Skin of body (tissue), 2 donors: Measurements from ENCODE around the genes HSDL2, SLC31A2 and RGS3.

DNA sequence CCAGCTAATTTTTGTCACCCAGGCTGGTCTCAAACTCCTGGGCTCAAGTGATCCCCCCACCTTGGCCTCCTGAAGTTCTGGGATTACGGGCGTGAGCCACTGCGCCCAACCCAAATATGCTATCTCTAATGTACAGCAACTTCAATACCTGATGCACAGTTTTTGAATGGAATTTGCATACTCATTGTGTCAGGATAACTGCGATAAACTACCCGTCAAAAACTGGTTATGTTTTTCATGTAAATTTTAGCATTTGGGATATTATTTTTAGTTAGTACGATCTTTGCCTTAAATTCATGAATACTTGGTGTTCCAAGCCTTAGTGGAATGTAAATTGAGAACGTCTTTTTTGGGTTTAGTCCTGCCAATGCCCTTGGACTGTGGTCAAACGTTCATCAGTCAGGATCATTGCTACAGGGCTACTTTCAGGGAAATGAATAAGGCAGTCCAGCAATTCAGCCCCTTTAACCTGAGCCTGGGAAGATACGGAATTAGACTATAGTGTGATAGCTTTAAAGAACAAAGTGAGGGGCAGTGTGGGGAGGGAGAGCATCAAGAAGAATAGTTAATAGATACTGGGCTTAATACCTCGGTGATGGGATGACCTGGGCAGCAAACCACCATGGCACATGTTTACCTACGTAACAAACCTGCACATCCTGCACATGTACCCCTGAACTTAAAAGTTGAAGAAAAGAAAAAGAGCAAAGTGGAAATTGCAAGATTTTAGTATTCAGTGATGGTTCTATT, 4.6 kb downstream of the UGCG start:
- RAMPAGE, long total RNA, result no peak

GRCh38 chr9:112041579-112042386, 133.3 kb downstream of the SUSD1 start:
- RAMPAGE, long total RNA, result no peak

- RAMPAGE, long total RNA, result no peak
These were observed 116.8 kb downstream of the SUSD1 start for GRCh38 chr9:112058315-112058680.

GRCh38 chr9:112378580-112379263, 1.2 kb upstream of the HSDL2 start:
- RAMPAGE, long total RNA, result no peak

GRCh38 chr9:112379697-112380424, at the start of gene HSDL2:
Gene HSDL2 (plus strand): TSS chr9:112380108.
- RAMPAGE, long total RNA, result start-site peak on the plus strand at chr9:112380061-112380135, 513 and 84 reads in 2 replicates

GRCh38 chr9:112429978-112430444, 50.1 kb downstream of the HSDL2 start:
- RAMPAGE, long total RNA, result no peak

- RAMPAGE, long total RNA, result no peak
These were observed 69.5 kb downstream of the KIAA1958 start for GRCh38 chr9:112556144-112556424.

- RAMPAGE, long total RNA, result no peak
These were observed 72.2 kb downstream of the INIP start for GRCh38 chr9:112645397-112646364.

- RAMPAGE, long total RNA, result no peak
These were observed 14.0 kb upstream of the INIP start for GRCh38 chr9:112731713-112732428.

DNA sequence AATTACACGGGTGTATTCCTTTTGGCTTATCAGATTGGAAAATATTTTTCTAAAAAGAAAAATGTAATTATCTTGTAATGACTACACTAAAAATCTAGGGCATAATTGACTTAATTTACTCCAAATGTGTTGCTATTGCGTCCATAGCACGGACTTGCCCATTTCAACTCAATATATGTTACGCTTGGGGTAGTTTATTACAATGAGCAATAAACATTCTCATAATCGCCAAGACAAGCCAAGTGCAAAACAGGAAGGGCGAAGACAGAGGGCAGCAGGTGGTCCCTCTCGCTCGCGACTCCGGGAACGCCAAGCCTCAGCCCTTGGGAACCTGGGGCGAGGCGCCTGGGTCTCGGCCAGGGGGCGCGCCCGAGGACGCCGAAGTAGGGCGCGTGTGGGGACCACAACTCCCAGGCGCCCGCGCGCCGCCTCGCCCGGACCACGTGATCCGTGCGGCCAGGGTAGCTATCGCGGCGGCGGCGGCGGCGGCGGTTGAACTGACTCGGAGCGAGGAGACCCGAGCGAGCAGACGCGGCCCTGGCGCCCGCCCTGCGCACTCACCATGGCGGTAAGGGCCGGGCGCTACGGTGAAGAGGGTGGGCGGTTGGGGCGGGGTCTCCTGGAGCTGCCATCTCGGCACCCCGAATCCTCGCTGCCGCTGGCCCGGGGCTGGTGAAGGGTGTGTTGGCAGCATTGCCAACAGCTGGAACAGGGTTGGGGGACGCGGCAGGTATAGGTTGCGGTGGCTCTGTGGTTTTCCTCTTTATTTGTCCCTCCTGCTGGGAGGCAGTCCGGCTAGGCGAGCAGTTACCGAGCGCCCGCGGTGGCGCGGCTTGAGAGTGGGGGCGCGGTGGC, at the start of gene SLC31A2:
Gene SLC31A2 (plus strand): TSS at position 495 of the 855 bp plus-strand sequence.
- RAMPAGE, long total RNA, result start-site peak on the plus strand centred at position 512 of the sequence, 35 bp wide, 162 and 28 reads in 2 replicates

GRCh38 chr9:113152558-113153120, 1.8 kb downstream of the SLC31A2 start:
- RAMPAGE, long total RNA, result no peak

- RAMPAGE, long total RNA, result no peak
These were observed 17.5 kb downstream of the SLC31A1 start for GRCh38 chr9:113238742-113239402.

GRCh38 chr9:113463414-113463850, at the start of gene RGS3:
Gene RGS3 (plus strand): TSS chr9:113463727.
- RAMPAGE, long total RNA, result no peak

GRCh38 chr9:113468986-113469452, 5.5 kb downstream of the RGS3 start:
- RAMPAGE, long total RNA, result no peak

GRCh38 chr9:113481067-113481746, 17.7 kb downstream of the RGS3 start:
- RAMPAGE, long total RNA, result no peak

- RAMPAGE, long total RNA, result no peak
These were observed 46.0 kb downstream of the RGS3 start for GRCh38 chr9:113509536-113510002.

DNA sequence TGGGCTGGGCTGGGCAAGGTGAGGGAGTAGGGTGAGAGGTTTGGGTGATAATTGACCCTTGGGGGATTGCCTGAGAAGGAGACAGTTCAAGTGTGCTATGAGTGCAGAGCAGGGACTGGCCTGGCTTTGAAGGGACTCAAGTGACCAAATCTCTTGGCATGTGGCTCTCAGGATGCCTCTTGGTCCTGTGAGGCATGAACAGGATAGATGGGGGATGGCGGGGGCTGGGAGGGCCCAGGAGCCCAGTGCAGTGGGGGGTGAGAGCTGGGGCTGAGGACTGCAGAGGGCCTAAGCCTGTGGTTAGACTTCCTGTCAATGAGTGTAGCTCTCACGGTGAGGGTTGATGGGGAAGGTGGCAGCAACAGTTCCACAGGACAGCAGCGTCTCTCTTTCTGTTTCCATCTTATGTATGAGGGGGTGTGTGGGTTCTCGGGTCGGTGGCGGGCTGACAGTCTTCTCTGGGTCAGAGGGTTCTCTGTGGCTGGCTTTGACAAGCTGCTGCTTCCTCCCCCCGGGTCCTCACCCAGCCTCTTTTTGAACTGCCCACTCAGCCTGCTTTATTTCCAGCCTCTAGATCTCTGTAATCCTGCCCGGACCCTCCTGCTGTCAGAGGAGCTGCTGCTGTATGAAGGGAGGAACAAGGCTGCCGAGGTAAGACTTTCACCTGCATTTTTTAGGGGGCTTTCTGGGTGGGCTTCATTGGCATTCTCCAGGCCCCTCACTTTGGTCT, 53.6 kb downstream of the RGS3 start:
- RAMPAGE, long total RNA, result no peak

DNA sequence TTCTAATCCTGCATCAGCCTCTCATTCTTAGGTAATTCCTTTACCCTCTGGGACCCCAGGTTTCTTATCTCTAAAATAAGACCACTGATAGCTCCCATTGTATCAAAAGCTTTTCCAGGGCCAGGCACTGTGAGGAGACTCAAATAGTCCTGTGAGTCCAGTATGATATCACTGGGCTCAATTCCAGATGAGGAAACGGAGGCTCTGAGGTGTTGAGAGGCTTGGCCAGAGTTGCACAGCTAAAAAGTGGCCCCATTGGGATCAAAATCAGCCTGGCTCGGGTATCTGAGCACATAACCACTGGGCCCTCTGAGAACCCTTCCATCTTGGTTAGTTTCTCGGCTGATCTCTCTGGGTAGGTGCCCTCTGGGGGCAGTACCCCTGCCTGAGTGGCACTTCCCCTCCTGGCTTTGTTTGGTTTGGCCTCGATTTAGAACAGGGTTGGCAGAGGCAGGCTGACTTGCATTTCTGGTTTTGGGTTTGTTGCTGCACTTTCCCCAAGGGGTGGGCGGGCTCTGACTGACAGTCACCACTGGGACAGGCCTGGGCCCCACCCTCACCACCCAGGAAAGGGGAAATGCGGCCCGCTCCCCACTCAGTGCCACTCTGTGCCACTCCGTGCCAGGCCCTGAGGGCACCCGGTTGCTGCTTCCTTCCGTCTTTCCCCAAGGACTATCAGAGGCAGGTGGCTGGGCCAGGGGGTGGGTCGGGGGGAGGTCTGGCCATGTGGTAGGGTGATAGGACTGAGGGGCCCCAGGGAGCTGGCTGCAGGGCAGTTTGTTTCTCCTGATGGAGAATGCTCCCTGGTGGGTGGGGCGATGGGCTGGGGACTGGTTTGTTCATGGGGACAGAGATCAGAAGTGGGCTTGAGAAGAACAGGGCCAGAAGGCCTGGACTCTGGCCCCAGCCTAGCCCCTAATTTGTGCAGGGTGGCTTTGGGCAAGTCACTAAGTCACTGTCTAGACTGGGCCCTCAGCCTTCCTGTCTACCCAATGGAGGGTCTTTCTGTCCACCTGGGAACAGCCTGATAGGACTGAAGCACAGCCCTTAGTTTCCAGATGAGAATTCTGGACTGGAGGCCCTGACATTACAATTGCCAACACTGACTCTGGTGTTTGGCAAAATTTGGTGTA, 117.2 kb downstream of the RGS3 start:
- RAMPAGE, long total RNA, result no peak

DNA sequence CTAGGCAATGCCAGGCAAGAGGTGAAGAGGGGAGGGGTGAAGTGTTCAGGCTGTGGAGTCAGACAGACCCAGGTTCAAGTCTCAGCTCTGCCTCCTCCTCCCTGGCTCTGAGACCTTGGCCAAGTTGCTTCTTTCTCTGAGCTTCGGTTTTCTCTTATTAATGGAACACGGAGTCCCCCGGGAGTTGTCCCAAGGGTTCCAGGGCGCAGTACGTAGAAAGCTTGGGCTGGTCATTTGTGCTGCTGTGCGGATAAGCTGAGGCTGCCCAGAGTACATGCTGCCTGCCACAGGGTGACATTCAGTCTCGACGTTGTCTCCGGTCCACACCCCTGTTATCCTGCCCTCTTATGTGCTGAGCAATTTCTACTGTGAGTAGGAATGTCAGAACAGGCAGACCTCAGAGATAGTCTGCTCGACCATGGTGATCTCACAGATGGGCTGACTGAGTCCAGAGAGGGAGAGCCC, 123.8 kb downstream of the RGS3 start:
- RAMPAGE, long total RNA, result no peak

DNA sequence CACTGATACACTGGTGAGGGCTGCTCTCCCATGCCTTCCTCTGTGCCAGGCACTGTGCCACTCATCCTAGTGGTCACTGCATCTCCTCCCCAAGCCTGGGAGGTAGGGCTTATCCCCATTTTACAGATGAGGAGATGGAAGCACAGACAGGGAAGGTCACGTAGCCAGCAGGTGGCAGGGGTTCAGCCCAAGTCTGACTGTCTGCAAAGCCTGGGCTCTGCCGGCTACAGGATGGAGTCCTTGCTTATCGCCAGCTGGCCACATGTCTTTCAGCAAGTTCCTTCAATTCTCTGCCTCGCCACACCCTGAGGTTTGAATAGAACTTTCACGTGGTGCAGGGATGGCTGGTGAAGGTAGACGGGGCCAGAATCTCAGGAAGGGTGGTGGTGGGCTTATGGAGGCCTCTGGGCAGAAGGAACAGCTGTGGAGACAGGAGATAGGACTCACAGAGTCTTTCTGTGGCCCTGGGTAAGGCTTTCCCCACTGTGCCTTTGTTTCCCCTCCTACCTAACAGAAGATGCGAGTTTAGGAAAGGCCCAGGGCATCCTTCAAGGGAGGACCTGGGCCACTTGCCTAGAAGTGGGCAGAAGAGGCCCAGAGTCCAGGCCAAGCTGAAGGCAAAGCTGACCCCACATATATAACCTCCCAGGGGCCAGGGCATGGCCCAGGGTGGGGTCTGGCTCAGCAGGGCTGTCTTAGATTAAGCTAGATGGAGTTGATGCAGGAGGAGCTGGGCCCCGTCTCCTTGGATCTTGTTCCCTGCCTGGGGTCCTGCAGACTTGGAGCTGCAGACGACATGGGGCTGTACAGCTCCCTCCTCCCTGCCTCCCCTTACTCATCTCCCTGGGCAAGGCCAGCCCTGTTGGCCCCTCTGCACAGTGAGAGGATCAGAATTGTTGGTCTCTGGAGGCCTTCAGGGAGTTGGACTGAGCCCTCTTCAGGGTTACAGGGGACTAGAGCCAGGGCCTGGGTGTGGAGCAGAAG, 134.6 kb downstream of the RGS3 start:
- RAMPAGE, long total RNA, result no peak